ENCODE measurements around the genes SPSB1 and TMEM201.

DNA sequence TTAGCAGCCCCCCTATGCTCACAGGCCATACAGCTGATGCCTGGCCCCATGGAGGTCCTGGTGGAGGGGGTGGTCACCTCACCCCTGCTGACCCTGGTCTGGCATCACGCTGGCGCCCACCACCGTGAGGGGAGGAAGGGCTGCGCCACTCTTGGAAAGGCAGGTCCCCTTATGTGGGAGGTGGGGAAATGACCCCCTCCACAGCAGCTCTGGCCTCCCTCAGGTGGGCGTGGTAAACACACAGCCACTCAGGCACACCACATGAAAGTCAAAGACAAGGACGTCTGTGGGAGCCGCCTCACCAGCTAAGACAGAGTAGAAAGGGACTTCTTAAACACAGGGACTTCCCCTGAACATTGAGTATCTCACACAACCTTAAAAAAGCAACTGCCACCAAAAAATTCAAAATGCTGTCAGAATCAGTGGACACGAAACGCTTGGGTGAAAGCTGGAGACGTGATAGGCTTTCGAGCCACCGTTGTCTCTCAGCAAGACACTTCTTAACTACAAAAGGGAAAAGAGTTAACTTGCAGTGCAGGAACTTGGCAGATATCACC is 6.9 kb downstream of the GPR157 start:
- PRO-cap, result no peak

GRCh38 chr1:9129751-9130121 is 834 bp upstream of the GPR157 start:
- PRO-cap, result no peak

GRCh38 chr1:9182702-9183280 is 51.8 kb upstream of the H6PD start:
- PRO-cap, result no peak

DNA sequence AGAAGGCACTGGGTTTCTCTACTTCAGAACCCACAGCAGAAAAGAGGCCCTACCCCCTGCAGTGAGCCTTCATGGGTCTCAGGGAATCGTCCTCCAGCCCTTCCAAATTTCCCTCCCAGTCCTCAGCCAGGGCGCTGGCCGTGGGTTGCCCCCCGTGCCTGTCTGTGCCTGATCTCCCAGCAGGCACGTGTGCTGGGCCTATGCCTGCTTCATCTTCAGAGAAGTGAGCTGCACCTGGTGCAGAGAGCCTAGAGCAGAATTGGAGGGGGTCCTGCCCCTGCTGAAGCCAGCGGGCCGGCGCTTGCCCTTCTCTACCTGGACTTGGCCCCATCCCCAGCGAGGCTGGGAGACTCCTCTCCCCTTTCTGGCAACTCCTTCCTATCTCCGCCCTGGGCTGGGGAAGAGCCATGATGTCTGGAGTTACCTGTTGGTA is 14.2 kb downstream of the H6PD start:
- PRO-cap, result no peak

DNA sequence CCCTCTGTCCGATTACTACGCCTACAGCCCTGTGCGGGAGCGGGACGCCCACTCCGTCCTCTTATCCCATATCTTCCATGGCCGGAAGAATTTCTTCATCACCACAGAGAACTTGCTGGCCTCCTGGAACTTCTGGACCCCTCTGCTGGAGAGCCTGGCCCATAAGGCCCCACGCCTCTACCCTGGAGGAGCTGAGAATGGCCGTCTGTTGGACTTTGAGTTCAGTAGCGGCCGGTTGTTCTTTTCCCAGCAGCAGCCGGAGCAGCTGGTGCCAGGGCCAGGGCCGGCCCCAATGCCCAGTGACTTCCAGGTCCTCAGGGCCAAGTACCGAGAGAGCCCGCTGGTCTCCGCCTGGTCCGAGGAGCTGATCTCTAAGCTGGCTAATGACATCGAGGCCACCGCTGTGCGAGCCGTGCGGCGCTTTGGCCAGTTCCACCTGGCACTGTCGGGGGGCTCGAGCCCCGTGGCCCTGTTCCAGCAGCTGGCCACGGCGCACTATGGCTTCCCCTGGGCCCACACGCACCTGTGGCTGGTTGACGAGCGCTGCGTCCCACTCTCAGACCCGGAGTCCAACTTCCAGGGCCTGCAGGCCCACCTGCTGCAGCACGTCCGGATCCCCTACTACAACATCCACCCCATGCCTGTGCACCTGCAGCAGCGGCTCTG is 28.7 kb upstream of the SPSB1 start:
- PRO-cap, result no peak

GRCh38 chr1:9270116-9270978 is 22.3 kb upstream of the SPSB1 start:
- PRO-cap, result no peak

DNA sequence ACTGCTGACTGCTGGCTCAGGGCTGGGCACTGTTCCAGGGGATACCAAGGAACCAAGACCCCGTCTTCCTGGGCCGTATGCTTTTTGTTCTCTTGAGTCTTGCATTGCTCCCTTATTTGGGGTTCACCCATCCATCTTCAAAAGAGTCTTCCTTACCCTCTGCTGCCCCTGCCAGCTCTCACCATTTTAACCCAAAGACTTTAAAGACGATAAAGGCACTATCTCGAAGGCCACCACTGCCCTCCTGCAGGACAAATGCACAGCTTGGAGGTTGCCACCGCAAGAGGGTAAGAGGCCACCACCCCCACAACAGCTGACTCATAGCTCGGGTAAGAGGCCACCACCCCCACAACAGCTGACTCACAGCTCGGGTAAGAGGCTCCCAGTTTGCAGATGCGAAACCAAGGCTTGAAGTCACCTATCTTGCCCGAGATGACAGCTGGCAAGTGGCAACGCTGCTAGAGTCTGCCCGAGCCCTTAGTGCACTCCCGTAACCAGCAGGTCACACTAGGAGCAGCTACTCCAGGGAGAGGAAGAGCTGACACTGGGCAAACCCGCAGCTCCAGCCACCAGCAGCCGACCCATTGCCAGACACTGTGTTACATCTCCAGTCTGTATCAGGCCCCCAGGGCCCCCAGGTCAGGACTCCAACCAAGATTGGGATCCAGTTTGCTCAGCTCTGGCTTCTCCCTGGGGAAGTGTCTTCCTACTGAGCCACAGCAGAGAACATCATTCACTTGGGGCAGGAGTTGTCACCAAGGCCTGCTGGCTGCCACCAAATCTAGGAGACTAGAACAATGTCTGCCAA is 17.1 kb upstream of the SPSB1 start:
- PRO-cap, result no peak

- PRO-cap, result bidirectional peak, plus-strand start at chr1:9292896, minus-strand start at chr1:9292764
Measured at GRCh38 chr1:9292480-9293138, at the start of gene SPSB1. Gene SPSB1, plus strand, starts transcription at chr1:9292894.

GRCh38 chr1:9299951-9300467 is 7.3 kb downstream of the SPSB1 start:
- PRO-cap, result no peak

GRCh38 chr1:9305412-9306379 is 13.0 kb downstream of the SPSB1 start:
- PRO-cap, result no peak

- PRO-cap, result no peak
Measured at GRCh38 chr1:9421893-9422416, 117.3 kb upstream of the SLC25A33 start.

- PRO-cap, result no peak
Measured at GRCh38 chr1:9438368-9439146, 100.7 kb upstream of the SLC25A33 start.

DNA sequence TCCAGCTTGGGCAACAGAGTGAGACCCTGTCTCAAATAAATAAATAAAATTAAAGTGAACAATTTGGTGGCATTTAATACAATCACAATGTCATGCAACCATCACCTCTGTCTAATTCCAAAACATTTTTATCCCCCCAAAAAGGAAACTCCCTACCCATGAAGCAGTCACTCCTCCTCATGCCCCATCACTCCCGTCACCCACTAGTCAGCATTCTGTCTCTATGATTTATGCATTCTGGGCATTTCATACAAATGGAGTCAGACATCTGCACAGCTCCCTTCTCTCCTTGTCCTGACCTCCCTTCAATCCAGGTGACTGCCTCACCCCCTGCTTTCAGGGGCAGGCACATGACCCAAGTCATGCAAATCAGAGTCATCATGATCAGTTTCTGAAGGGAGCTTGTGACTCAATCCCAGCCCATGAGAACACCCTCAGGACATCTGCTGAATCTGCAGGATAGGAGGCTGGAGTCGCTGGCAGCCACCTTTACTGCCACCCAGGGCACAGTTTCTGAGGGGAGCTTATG is 62.6 kb upstream of the SLC25A33 start:
- PRO-cap, result no peak

DNA sequence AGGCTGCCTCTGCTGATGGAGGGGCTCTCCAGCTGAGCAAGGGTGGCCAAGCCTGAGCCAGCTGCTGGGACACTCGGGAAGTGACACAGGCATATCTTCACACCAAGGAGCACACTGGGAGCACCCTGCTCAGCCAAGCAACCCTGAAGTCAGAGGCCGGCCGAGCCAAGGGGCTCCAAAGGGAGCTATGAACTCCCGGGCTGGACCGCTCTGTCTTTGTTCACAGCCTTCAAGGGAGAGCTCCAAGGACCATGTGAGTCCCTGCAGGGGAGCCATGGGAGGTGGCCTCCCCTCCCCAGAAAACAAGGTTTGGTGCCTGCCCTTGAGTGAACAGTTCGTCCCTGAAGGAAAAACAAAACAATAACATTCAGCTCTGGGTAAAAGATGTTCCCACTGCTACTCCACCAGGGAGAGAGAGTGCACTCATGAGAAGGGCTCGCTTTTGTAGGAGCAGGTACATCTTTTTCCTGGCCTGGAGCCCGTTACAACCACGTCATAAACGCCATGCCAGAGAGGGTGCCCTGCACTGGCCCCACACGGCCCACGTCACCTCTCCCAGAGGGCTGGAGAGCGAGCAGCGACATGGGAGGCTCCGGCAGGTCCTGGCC is 56.3 kb upstream of the SLC25A33 start:
- PRO-cap, result no peak

GRCh38 chr1:9588211-9589359 is at the start of gene TMEM201:
Gene TMEM201, plus strand, starts transcription at chr1:9588911.
- PRO-cap, result unidirectional peak, plus-strand start at chr1:9588749; unidirectional peak, plus-strand start at chr1:9588919; unidirectional peak, plus-strand start at chr1:9588967

GRCh38 chr1:9626040-9626499 is 25.5 kb upstream of the PIK3CD start:
- PRO-cap, result no peak

- PRO-cap, result no peak
Measured at GRCh38 chr1:9653176-9653892, 1.8 kb downstream of the PIK3CD start.

GRCh38 chr1:9699148-9699441 is 47.6 kb downstream of the PIK3CD start:
- PRO-cap, result no peak

DNA sequence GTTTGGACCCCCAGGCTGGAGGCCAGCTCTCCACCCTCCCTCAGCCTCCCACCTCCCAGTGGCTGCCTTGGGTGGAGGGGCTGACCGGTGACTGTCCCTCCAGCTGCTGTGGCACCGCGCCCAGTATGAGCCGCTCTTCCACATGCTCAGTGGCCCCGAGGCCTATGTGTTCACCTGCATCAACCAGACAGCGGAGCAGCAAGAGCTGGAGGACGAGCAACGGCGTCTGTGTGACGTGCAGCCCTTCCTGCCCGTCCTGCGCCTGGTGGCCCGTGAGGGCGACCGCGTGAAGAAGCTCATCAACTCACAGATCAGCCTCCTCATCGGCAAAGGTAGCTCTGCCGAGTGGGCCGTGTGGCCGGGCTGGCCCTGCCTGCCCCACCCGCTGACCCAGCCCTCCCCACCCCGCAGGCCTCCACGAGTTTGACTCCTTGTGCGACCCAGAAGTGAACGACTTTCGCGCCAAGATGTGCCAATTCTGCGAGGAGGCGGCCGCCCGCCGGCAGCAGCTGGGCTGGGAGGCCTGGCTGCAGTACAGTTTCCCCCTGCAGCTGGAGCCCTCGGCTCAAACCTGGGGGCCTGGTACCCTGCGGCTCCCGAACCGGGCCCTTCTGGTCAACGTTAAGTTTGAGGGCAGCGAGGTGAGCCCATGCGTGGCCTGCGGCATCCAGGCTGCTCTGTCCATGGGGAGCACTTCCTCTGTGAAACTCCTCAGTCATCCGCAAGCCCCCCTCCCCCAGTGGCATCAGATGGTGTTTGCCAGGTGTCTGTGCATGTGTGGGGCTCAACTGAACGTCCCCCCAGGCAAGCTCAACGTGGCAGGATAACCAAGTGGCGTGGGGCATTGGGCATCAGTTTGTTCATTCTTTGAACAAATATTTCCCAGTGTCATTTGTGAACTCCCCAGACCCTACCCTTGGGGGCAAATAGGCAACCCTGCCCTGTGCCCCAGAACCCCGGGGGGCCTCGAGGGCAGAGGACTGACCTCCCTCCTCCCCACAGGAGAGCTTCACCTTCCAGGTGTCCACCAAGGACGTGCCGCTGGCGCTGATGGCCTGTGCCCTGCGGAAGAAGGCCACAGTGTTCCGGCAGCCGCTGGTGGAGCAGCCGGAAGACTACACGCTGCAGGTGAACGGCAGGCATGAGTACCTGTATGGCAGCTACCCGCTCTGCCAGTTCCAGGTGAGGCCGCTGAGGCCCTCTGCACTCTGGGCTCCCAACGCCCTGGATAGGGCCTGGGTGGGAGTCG is 64.3 kb downstream of the PIK3CD start:
- PRO-cap, result no peak

DNA sequence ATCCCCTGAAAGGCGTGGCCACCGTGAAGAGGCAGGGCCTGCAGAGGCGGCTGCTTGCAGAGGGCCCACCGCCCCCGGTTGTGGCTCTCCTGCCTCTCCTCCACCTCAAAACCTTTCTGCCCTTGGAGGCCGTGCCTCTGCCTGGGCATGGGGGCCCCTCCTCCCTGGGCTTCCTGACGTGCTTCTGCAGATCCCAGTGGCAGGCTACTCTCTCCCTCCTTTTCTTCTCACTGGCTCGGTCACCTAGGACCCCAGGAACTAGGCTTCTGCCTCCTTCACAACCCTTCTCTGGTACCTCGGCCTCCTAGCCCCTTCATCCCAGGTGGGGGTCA is 16.2 kb downstream of the CLSTN1 start:
- PRO-cap, result no peak